ENCODE results near the genes PROS1 and OR5H6.

- PRO-cap, 3 experiments: no peak in any of the 3 experiments
Measured at GRCh38 chr3:93938583-93939232, 35.0 kb downstream of the PROS1 start.

- PRO-cap, 3 experiments: peak in 3 of 3 experiments; most common plus-strand start chr3:93973753 (in 2); most common minus-strand start chr3:93973847 (in 3)
Measured at GRCh38 chr3:93973423-93974460, at the start of gene PROS1. TSS of gene PROS1 (minus strand) at chr3:93973896.

GRCh38 chr3:94648707-94649175 lies 585.9 kb downstream of the NSUN3 start:
- PRO-cap, 3 experiments: no peak in any of the 3 experiments

- PRO-cap, 3 experiments: no peak in any of the 3 experiments
Measured at GRCh38 chr3:95120853-95121344, 1058.0 kb downstream of the NSUN3 start.

- PRO-cap, 3 experiments: no peak in any of the 3 experiments
Measured at GRCh38 chr3:96991825-96992269, 177.5 kb downstream of the EPHA6 start.

- PRO-cap, 3 experiments: no peak in any of the 3 experiments
Measured at GRCh38 chr3:98263834-98264419, at the start of gene OR5H6. TSS of gene OR5H6 (plus strand) at chr3:98264244.

DNA sequence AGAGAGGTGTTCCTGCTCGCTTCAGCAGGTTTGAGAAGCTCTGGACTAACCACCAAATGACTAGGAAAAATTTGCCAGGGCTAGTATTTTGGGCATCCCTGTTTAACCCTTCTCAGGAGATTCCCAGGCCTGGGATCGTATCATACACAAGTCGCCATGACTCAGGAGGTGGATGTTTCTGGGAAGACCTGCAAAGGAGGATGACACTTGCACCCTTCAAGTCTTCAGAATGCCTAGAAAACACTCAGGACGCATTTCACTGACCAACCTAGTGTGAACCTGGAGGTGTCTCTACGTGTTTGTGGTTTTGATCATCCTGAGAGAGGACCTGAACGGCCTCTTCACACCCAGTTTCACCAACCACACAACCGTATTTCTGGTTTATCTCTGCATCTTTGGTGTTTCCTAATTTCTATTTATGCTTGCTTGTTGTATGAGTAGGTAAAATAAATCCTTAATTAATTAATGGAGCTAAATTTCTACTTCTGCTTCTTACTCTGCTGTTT lies 2.8 kb upstream of the CLDND1 start:
- PRO-cap, 3 experiments: no peak in any of the 3 experiments

- PRO-cap, 3 experiments: no peak in any of the 3 experiments
Measured at GRCh38 chr3:98536334-98537021, 4.7 kb downstream of the GPR15 start.

DNA sequence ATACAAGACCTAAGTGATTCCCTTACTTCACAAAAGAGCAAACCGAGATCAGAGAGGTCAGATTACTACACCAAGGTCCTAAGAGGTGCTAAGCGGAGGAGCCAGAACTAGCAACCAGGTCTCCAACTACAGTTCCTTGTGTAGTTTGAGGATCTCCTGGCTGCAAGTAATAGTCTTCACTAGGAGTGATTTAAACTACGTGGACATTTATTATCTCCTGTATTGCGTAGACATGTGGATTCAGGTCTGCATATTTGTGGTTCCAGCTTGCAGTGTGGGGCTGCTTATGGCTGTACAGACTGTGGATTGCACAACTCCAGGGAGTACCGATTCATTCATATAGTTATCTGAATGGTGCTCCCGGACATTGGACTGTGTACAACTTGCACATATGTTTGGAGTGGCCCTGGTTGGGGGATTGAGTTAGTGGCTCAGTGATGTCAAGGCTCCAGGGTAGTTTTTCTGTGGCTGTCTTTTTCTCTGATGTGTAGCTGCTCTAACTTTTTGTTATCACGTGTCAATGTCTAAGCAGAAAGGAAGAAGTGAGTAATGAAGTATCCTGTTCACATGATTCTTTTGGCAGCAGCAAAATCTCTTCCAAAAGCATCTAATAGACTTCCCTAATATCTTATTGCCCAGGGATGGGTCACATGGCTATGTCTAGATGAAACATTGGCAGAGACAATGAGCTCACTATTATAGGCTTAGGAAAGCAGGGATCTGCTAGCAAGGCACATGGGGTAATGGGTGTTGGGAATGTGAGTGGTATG lies 15.7 kb downstream of the ST3GAL6 start:
- PRO-cap, 3 experiments: no peak in any of the 3 experiments

DNA sequence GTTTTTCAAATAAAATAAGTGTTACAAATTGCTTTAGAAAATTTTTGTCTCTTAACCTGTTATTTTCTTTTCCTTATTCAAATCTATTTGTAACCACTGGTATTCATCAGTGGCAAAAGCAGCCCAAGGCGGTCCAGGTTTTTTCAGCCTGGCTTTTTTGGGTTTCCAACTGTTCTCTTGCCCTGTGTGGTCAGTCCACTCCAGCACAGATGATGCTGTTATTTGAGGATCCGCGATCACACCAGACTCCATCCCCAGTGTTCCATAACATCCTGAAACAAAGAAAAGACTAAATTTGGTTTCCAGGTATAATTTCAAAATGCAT lies 56.0 kb downstream of the ST3GAL6 start:
- PRO-cap, 3 experiments: no peak in any of the 3 experiments

GRCh38 chr3:99776666-99777272 lies 40.9 kb upstream of the CMSS1 start:
- PRO-cap, 3 experiments: no peak in any of the 3 experiments

DNA sequence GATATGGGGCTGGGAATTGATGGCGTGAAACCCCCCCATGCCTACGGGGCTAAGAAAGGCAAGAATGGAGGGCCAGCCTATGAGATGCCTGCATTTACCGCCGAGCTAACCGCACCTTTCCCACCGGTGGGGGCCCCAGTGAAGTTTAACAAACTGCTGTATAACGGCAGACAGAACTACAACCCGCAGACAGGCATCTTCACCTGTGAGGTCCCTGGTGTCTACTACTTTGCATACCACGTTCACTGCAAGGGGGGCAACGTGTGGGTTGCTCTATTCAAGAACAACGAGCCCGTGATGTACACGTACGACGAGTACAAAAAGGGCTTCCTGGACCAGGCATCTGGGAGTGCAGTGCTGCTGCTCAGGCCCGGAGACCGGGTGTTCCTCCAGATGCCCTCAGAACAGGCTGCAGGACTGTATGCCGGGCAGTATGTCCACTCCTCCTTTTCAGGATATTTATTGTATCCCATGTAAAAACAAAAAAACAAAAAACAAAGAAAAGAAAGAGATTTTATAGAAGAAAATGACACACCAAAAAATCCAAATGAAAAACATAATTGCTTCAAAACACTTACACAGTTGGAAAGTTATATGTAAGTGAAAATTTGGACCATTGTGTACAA lies 21.9 kb upstream of the CMSS1 start:
- PRO-cap, 3 experiments: no peak in any of the 3 experiments

- PRO-cap, 3 experiments: no peak in any of the 3 experiments
Measured at GRCh38 chr3:99929693-99930141, 112.1 kb downstream of the CMSS1 start.

- PRO-cap, 3 experiments: no peak in any of the 3 experiments
Measured at GRCh38 chr3:99957448-99957987, 139.9 kb downstream of the CMSS1 start.

- PRO-cap, 3 experiments: no peak in any of the 3 experiments
Measured at GRCh38 chr3:100073332-100073878, 40.9 kb downstream of the FILIP1L start.

- PRO-cap, 3 experiments: peak in 1 of 3 experiments; most common plus-strand start chr3:100104184 (in 1)
Measured at GRCh38 chr3:100104099-100104506, 10.2 kb downstream of the FILIP1L start.

DNA sequence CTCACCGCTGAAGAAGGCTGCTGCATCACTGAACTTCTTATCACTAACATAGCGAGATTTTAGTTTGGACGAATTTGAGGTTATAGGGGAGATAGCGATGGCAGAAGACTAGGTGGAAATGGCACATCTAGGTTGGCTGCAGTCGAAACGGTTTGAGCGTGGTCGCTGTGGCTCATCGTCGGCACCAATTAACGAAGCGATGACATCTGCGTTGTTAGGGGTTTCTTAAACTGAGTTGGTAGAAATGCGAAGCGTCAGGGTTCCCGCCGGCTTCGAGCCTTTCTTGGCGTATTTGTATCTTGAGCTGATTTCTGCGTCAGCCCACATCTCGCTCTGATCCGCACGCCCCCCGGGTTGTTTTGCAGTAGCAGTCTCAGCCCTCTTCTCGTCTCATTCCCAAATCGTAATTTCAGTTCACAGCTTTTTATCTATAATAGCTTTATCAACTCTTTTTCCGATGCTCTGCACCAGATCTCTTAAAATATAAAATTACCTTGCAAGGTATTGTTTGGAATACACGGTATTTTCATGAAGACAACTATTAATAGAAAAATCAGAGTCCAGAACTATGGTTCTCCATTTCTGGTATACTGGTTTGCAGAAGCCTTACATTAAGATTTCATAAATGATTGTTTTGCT lies 442 bp downstream of the LNP1 start:
- PRO-cap, 3 experiments: peak in 1 of 3 experiments; most common plus-strand start position 319 of the sequence (in 1); most common minus-strand start position 285 of the sequence (in 1)

GRCh38 chr3:100403374-100403822 lies 2.1 kb downstream of the LNP1 start:
- PRO-cap, 3 experiments: no peak in any of the 3 experiments

GRCh38 chr3:100561487-100562158 lies 47.8 kb upstream of the ADGRG7 start:
- PRO-cap, 3 experiments: no peak in any of the 3 experiments

DNA sequence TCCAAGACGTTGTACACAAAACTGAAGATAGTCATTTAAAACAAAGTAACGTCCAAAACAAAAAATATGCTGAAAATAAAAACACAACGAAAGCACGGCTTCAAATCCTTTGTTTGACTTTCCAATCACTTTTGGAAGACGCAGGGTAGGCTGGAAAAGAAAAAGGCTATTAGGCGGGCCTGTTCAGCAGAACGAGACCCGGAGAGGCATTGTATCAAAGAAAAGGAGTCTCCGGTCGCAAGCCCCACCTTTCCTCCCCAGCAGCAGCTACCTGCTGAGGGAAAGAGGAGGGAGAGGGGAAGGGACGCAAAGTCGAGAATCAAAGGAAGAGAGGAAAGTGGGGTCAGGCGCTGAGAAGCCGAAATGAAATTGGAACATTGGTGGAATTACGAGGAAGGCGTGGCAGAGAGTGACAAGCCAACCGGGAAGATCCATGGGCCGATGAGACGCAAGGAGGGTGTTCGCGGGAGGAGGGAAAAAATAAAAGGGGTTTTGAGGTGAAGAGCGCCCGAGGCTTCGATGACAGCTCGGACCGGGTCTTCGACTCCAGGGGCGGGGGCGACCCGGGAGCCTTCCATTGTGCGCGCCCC lies 539 bp downstream of the SENP7 start:
- PRO-cap, 3 experiments: peak in 3 of 3 experiments; most common plus-strand start position 217 of the sequence (in 3); most common minus-strand start position 365 of the sequence (in 2)

Data from Metastatic Breast Carcinoma in the Ovary (tissue), 3 donors.